ENCODE data around the gene DPP6.

DNA sequence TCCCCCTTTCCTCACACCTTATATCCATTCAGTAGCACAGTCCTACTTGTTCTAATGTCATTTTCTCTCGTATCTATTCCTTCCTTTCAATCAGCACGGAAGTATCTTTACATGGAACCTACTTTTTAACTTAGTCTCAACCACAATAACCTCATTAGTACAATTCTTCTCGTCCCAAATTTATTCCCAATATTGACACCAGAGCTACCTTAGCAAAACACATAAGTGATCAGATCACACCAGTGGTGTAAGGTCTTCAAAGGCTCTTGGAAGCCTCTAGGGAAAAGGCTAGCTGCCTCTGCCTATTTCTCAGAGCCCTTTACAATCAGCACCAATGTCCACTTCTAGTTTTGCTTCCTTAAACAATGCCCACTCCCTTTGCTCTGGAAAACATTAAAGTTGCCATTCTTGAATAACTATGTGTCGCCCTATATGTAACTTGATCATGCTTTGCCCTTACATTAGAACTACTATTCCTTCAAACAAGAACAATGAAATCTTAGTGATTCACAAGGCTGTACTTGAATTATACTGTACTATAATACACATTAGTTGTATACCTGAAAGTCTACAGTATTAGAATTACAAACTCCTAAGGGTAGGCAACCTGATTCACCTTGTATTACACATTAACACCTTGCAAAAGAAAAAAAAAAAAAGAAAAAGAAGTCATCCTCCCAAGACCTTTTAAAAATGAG lies 166.1 kb downstream of the GALNT11 start:
- PRO-cap: no peak
- RAMPAGE, long total RNA, 4 experiments: no peak in any of the 4 experiments

DNA sequence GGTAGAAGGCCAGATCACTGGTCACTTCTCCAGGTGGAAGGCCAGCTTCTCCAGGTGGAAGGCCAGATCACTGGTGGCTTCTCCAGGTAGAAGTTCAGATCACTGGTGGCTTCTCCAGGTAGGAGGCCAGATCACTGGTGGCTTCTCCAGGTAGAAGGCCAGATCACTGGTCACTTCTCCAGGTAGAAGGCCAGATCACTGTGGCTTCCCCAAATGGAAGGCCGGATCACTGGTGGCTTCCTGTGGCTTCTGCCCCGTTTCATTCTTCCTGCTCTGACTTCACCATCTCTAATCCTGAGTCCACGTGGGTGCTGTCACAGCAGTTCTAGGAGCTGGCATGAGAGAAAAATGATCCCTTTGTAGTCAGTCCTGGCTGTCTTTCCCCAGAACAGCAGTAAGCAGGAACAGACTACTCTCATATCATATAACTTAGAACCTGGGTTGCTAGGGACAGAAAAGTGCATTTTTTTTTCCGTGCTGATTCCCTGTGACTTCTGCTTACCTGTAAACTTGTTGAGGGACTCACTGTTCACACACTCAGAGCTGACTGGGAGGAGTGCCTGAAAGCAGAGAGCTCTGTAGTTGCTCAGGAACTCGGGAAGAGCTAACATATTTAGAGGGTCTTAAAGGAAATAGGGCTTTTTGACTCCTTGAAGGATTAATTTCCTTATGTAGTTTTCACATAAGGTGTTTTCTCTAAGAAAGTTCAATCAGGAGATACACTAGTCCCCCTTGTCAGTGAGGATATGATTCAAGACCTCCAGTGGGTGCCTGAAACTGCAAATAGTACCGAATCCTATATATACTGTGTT lies 91.0 kb downstream of the ACTR3B start:
- PRO-cap: no peak
- RAMPAGE, long total RNA, 4 experiments: no peak in any of the 4 experiments

DNA sequence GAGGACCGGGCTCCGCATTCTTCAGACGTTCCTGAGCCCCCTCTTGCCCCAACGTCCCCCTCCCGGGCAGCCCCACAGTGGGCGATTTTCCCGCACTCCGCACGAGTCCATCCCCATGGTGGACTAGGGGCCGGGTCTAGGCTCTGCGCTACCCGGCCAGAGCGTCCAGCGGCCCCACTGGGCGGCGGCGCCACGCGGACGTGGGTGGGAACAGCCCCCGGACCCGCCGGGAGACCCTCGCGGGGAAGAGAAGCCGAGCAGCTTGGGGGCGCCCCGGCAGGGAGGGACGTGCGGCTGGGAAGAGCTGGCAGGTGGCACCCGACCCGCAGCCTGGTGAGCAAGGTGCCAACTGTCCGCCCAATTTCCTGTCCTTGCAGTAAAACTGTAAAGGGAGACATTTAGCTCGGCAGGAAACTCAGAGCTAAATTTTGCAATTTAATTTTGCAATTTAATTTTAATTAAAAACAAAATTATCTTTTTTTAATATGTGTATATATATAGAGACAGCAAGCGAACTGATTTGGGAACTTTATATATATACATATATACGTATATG lies 166.4 kb downstream of the ACTR3B start:
- PRO-cap: no peak
- RAMPAGE, long total RNA, 4 experiments: no peak in any of the 4 experiments

GRCh38 chr7:154051942-154052822 lies at the start of gene DPP6:
DPP6 (plus strand) TSS chr7:154052398.
- PRO-cap: no peak
- RAMPAGE, long total RNA, 4 experiments: start-site peak on the plus strand in 2 of 4 experiments, at chr7:154052365-154052665 at its widest, 6 to 22 reads per replicate

DNA sequence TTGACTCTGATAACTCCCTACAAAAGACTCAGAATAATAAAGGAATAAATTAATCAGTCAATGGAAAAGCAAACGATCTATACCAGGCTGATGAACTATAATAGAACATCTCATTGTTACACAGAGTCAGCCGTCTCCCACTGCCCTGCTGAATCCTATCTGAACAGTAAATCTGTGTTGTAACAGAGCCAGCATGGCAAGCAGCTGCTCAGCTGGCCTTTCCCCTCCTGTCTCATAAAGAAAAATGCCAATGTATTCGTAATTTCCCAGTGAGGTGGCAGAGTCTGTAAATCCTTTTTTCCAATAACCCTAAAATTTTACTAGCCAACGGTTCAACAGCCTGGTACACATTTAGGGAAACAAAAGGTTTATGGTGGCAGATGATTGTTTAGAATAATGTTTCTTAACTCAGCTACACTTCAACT lies 318.0 kb downstream of the PAXIP1 start:
- PRO-cap: no peak
- RAMPAGE, long total RNA, 4 experiments: no peak in any of the 4 experiments

GRCh38 chr7:154892662-154893296 lies 110.1 kb downstream of the PAXIP1 start:
- PRO-cap: no peak
- RAMPAGE, long total RNA, 4 experiments: start-site peak on the plus strand in 1 of 4 experiments, at chr7:154892862-154892945 at its widest, 6 reads per replicate

DNA sequence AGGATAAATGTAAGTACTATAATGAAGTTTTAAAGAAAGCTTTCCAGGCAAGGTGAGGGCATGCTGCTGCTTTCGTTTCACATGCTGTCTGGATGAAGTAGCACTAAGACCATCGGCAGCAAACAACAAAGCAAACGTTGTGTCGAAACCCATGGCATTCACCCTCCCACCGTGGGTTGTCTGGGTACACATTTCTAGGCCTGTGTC lies 43.0 kb downstream of the PAXIP1 start:
- PRO-cap: no peak
- RAMPAGE, long total RNA, 4 experiments: no peak in any of the 4 experiments

GRCh38 chr7:155000340-155001050 lies 2.4 kb downstream of the PAXIP1 start:
- PRO-cap: no peak
- RAMPAGE, long total RNA, 4 experiments: no peak in any of the 4 experiments

- PRO-cap: no peak
- RAMPAGE, long total RNA, 4 experiments: no peak in any of the 4 experiments
Observed at GRCh38 chr7:155070448-155070795, 298 bp downstream of the HTR5A start.

- PRO-cap: no peak
- RAMPAGE, long total RNA, 4 experiments: no peak in any of the 4 experiments
Observed at GRCh38 chr7:155208878-155209540, 88.7 kb upstream of the INSIG1 start.

GRCh38 chr7:155253903-155254404 lies 43.7 kb upstream of the INSIG1 start:
- PRO-cap: no peak
- RAMPAGE, long total RNA, 4 experiments: no peak in any of the 4 experiments

GRCh38 chr7:155266362-155266825 lies 31.3 kb upstream of the INSIG1 start:
- PRO-cap: no peak
- RAMPAGE, long total RNA, 4 experiments: no peak in any of the 4 experiments

GRCh38 chr7:155509797-155510370 lies 36.5 kb downstream of the CNPY1 start:
- PRO-cap: no peak
- RAMPAGE, long total RNA, 4 experiments: no peak in any of the 4 experiments

GRCh38 chr7:155639903-155640623 lies 4.4 kb upstream of the RBM33 start:
- PRO-cap: no peak
- RAMPAGE, long total RNA, 4 experiments: start-site peak on the minus strand in 1 of 4 experiments, at chr7:155640342-155640589 at its widest, 5 reads per replicate

GRCh38 chr7:155644982-155645484 lies 572 bp downstream of the RBM33 start:
- PRO-cap: no peak
- RAMPAGE, long total RNA, 4 experiments: no peak in any of the 4 experiments

DNA sequence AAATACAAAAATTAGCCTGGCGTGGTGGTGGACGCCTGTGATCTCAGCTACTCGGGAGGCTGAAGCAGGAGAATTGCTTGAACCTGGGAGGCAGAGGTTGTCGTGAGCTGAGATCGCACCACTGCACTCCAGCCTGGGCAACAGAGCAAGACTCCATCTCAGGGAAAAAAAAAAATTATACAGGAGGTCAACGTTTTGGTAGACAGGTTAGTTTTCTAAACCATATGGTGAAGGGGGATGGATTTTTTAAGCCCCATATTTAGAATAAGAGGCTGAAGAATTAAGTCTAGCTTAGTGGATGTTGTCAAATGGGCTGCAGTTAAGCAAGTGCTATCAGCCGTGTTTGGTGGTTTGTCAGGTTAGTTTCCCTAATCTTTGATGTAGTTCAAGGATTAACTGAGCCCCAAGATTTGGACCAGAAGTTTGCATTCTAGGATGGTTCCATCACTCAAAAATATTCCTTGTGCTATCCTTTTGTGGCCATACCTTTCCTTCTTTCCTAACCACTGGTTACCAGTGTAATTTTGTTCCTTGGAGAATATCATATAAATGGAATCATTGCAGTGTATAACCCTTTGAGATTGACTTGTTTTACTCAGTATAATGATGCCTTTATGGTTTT lies 53.9 kb downstream of the RBM33 start:
- PRO-cap: no peak
- RAMPAGE, long total RNA, 4 experiments: no peak in any of the 4 experiments

DNA sequence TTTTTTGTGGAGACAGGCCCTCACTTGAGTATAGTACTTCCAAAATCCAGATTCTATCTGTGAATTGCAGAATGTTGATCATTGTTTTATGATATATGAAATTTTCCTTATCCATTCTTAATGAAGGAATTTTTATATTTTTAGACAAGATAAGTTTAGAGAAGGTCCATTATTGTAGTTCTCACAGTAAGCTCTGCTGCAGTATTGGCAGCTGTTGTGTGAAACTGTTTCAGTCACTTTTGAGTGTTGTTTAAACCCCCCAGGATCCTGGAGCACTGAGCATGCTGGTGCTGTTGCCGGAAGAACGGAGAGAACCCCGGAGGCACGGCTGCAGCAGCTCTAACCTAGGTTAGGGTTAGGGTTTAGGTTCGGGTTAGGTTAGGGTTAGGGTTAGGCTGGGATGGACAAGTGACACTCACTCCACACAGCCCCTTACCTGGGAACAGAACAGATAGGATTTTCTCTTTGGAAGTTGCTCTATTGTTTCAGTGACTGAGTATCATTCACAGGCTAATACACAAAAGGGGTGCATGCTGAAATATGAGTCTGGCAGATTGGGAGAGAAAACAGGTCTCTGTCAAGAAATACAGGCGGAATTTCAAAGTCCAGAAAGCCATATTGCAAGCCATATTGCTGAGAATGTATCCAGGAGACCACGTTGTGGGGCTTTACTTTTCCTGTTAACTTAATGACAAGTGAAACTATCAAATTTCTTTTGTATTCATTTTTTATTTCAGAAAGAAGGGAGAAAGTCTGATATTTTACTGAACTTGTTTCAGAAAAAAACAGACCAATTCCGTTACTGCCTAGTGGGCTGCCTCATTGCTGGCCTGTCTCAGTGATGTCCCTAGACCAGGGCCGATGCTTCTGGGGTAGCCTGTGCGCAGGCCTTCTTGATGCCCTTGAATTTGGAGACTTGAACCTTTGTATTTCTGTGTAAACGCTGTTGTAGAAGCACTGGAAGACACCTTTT lies 40.1 kb downstream of the SHH start:
- PRO-cap: no peak
- RAMPAGE, long total RNA, 4 experiments: no peak in any of the 4 experiments

- PRO-cap: no peak
- RAMPAGE, long total RNA, 4 experiments: no peak in any of the 4 experiments
Observed at GRCh38 chr7:155778123-155778919, 33.9 kb downstream of the SHH start.

DNA sequence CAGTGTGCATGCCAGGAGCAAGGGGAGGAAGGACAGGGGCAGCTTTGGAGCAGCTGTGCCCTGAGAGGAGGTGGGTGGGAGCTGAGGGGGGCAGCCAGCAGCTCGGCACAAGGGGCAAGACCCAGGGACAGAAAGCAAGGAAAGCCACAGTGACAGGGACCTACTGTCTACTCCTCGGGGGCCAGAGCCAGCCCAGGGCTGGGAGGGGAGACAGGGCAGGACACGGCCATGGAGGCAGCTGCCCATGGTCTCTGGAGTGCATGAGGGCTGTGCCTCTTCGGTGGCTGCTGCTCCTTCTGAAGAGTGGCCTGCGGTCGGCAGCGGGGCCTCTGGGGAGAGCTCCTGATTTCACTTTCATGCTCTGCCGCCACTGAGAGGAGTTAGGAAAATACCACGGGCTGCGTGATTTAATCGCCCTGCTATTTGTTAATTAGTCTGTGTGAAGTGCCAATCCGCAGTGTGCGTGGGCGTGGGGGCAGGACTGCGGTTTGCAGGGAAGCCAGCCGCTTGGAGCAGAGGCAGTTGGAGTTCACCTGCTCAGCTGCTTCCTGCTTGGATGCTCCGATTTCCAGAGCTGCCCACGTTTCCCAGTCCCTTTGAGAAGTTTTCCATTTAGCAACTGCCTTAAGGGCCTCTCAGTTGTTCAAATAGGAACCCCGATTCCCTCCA lies 149.4 kb upstream of the SHH start:
- PRO-cap: no peak
- RAMPAGE, long total RNA, 4 experiments: no peak in any of the 4 experiments

DNA sequence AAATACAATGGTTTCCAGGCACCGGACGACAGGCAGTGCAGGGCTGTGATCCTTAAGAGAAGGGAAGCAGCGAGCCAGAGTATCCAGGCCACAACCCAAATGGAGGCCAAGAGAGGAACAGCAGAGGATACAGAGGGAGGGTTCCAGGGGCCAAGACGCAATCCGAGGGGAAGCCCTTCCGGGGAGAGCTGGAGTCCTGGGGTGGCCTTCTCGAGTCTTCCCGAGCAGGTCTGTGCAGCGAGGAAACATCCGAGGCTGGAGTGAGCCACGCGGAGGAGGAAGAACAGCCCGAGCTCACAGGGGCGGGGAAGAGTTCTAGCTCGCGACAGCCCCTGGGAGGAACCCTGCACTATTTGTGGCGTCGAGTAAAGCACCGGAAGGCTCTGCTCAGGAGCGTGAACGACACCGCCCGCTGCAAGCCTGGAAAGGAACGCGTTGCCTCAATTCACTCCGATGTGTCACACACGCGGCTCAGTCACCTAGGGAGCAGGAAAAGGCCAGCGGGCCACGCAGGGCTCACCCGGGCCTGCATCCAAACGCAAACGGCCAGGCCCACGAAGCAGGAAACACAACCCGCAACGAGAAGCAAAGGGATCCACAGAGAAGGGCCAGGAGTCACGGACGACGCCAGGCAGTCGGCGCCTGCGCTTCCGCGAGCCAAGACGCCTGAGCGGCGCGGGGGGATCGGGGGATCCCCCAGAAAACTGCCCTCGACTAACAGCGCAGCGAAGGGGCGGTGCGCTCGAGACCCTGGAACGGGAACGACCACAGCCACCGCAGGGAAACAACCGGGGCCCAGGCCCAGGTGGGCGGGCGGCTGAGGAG lies 833 bp upstream of the RNF32 start:
- PRO-cap: no peak
- RAMPAGE, long total RNA, 4 experiments: no peak in any of the 4 experiments